Measurements from ENCODE around the genes GALR2, PRPSAP1 and CYGB.

DNA sequence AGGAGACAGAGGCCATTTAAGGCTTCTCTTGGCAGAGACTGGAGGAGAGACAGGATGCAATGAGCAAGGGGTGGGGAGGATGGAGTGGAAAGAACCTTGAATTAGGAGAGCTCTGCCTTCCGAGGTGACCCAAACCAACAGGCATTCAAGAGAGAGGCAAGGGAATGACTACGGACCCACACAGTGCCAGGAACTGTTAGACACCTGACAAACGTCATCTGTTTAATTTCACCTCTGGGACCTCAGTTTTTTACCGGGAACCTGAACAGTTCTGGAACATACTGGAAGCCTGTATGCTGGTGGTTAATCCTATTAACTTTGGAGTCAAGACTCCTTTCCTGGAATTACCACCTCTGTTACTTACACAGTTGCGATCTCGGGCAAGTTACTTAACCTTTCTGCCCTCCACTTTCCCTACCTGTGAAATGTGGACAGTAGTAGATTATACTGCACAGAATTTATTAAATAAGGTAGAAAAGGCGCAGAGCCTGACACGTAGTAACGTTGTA lies 693 bp downstream of the WBP2 start:
- PRO-cap, result no peak

- PRO-cap, result unidirectional peak, plus-strand start at chr17:75869721
Measured at GRCh38 chr17:75869069-75870377, 8.9 kb downstream of the TRIM47 start.

GRCh38 chr17:75875688-75876627 lies 2.4 kb downstream of the TRIM47 start:
- PRO-cap, result bidirectional peak, plus-strand start at chr17:75876190, minus-strand start at chr17:75876113

GRCh38 chr17:76044953-76045354 lies 17.8 kb upstream of the EVPL start:
- PRO-cap, result no peak

- PRO-cap, result no peak
Measured at GRCh38 chr17:76074434-76074933, at the start of gene GALR2. TSS of gene GALR2 (plus strand) at chr17:76074781.

- PRO-cap, result unidirectional peak, minus-strand start at chr17:76079432
Measured at GRCh38 chr17:76079357-76079959, 476 bp downstream of the ZACN start.

DNA sequence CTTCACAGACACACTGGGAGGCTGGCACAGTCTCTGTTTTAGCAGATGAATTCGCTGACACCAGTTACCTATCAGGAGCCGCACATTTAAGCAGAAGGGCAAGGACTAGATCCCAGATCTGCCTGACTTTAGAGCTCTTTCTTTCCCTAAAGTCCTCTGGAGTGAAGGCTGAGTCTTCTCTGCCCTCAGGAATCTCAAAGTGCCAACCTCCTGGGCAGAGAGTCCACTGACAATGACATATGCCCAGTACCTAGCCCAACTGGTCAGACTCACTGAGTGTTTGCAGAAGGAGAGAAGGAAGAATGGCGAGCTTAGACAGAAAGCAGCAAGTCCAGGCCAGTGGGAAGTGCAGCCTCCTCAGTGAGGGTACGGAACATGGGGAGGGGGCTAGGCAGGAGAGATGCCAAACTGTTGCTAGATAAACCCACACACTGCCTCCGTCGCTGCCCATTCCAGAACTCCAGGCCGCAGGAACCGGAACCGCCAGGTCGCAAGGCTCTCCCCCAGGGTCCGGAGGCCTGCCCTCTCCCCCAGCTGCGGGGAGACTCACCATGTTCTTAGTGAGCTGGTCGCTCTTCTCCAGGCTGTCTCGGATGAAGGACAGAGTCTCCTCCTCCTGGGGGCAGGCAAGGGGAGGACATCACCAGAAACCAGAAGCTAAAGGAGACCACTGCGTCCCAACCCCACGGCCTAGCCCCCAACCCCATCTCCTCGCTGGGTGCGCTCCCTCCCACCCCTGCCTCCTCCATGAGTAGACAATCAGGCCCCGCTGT lies 590 bp downstream of the EXOC7 start:
- PRO-cap, result unidirectional peak, minus-strand start at position 559 of the sequence

- PRO-cap, result no peak
Measured at GRCh38 chr17:76238655-76239429, 1.5 kb downstream of the RNF157 start.

DNA sequence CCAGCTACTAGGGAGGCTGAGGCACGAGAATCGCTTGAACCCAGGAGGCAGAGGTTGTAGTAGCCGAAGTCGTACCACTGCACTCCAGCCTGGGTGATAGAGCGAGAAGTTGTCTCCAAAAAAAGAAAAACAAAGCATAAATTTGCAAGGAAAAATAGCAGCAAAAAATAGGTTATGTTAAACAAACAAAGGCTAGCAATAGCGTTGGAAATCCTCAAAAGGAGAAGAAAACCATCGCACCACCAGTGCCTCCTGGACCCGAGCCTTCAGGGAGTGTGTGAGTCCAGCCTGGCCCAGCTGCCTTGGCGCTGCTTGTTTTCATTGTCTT lies 4.6 kb upstream of the UBALD2 start:
- PRO-cap, result no peak

GRCh38 chr17:76264348-76265028 lies 660 bp upstream of the UBALD2 start:
- PRO-cap, result bidirectional peak, plus-strand start at chr17:76265353, minus-strand start at chr17:76264896

- PRO-cap, result no peak
Measured at GRCh38 chr17:76311248-76311653, 3.2 kb upstream of the QRICH2 start.

- PRO-cap, result bidirectional peak, plus-strand start at chr17:76353660, minus-strand start at chr17:76353631; unidirectional peak, minus-strand start at chr17:76353864; bidirectional peak, plus-strand start at chr17:76354268, minus-strand start at chr17:76353984
Measured at GRCh38 chr17:76353469-76354619, at the start of gene PRPSAP1. TSS of gene PRPSAP1 (minus strand) at chr17:76353916.

GRCh38 chr17:76368417-76369103 lies 14.8 kb upstream of the PRPSAP1 start:
- PRO-cap, result no peak

GRCh38 chr17:76382640-76383315 lies 1.6 kb upstream of the SPHK1 start:
- PRO-cap, result bidirectional peak, plus-strand start at chr17:76383242, minus-strand start at chr17:76383216

DNA sequence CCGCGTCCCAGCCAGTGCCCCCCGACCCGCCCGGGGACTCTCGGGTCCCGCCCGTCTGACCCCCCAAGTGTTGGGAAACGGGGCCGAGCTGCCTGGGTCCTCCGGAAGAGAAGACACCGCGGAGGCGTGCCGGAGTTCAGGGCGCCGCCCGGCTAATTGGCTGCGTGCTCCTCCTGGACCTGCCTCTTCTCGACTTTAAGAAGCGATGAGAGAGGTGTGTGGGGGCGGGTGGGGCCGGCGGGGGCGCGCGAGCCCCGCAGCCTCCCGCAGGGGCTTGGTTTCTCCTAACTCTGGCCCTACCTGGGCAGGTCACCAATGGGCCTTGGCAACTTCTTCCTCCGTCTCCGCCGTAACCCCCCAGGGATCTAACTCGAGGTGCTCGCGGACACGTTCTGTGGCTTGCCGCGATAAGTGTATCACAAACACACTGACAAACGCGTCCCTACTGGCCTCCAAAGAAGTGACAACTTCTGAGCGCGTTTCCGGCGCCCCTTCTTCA lies 1.0 kb upstream of the SPHK1 start:
- PRO-cap, result bidirectional peak, plus-strand start at position 198 of the sequence, minus-strand start at position 191 of the sequence

- PRO-cap, result unidirectional peak, minus-strand start at chr17:76452680
Measured at GRCh38 chr17:76451731-76452977, 798 bp downstream of the UBE2O start.

DNA sequence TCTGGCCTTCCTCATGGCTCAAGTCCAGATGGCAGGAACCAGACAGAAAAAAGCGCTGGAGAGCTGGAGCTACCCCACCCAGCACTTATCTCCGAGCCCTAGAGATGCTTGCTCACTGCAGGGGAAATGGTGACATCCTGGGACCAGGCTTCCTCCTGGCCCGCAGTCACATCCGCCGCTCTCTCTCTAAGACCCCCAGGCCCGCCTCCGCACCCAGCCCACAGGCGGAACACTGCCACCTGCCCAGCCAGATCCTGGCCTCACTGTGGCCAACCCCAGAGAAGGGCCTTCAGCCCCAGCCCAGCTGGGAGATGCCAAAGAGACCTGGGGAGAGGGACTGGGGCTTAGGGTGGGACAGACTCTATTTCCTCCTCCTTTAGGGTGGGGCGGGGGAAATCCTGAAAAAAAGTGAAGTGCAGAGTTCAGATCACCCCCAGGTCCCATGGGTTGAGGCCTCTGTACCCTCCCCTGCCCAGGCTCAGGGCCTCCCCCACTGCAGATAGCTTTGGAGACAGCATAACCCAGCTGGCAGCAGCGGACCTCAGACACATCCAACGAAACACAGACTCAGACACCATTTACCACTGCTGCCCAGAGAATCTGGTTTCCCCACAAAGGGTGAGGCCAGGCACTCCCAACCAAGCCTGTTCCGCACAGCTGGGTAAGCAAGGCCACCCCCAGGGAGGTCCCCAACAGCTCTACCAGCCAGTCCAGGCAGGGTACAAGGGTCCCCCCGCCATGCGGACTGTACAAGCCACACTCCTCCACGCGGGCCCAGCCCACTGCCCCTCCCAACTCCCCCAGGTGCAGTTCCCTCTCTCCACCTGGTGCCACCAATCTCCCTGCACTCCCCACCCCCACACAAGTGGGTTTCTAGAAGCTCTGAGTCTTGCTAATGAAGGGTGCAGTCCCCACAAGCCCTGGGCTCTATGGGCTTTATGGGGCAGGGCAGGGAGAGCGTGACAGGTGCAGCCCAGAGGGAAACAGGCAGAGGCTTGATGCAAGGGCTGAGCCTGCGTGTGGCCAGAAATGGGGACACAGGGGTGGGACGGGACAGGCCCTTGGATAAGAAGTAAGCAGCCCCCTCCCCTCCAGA lies 9.1 kb downstream of the RHBDF2 start:
- PRO-cap, result no peak

GRCh38 chr17:76528858-76529272 lies 8.6 kb downstream of the CYGB start:
- PRO-cap, result no peak

DNA sequence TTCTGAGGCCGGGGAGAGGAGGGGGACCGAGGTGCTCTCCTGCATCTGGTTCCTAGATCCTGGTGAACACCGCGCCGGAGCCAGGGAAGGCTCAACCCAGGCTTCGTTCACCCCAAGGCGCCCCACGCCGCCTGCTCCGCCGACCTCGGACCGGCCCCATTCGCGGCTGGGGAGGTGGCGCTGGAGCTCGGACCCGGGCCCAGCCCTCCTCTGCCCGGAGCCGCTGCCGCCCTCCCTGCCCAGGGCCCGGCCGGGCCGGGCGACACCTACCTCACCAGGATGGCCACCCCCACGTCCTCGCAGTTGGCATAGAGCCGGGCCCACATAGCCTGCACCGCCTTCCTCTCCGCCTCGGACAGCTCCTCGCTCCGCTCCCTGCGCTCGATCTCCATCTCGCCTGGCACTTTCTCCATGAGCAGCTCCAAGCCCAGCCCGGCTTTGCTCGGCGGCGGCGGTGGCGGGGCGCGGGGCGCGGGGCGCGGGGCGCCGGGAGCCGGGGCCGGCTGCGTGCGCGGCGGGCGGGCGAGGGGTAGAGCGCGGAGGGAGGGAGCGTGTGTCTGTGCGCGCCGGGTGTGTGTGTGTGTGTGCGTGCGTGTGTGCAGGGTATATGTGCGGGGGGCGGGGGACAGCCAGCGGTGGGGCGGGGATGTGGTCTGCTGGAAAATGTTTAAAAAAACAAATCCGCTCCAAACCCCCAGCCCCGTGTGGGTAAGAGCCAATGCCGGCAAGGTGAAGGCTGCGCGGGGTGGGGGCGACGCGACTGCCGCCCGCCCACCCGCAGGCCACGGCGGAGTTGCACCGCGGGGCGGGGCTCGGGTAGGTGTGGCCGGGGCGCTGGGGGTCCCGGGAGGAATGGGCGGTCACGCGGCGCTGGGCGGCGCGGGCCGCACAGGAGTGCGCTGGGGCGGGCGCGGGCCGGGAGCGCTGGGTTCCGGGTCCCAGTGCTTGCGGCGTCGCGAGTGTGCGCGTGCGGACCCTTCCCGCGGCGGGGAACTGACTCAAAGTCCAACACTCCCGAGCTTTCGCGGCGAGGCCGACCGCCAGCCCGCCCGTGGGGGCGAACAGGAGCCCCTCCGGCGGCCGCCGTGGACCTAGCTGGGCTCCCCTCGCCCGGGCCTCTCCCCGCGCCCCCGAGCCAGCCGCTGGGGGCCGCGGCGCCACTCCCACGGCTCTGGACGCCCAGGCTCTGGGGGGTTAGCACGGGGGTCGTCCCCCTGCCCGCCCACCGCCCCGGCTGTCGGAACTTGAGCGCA lies at the start of gene CYGB:
Gene CYGB, minus strand, starts transcription at position 580 of the 1,253 bp plus-strand sequence.
- PRO-cap, result bidirectional peak, plus-strand start at position 891 of the sequence, minus-strand start at position 569 of the sequence

DNA sequence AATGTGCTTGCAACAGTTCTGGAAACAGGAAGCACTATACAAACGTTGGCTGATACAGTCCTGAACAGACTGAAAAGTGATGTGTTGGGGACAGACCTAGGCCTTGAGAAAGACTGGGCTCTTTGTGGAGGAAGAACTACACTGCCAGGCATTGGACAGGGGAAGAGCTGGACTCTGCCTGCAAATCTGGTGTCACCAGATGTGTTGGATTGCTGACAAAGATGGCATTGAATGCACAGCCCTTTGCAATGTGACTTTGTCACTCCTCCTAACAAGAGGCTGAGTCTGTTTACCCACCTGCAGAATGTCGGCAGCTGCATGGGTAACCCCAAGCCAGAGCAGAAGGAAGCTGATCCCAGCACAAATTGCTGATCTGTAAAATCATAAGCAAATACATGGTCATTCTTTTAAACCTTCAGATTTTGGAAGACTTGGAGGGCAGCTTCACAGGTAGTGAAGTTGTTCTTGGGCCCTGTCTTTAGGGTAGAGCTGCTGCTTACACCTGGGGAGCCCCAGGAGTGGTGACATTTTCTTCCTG lies 12.5 kb upstream of the ST6GALNAC2 start:
- PRO-cap, result no peak